A549 (cell line): ENCODE results near the genes NSD1, PFN3, DOK3, N4BP3 and HNRNPAB.

DNA sequence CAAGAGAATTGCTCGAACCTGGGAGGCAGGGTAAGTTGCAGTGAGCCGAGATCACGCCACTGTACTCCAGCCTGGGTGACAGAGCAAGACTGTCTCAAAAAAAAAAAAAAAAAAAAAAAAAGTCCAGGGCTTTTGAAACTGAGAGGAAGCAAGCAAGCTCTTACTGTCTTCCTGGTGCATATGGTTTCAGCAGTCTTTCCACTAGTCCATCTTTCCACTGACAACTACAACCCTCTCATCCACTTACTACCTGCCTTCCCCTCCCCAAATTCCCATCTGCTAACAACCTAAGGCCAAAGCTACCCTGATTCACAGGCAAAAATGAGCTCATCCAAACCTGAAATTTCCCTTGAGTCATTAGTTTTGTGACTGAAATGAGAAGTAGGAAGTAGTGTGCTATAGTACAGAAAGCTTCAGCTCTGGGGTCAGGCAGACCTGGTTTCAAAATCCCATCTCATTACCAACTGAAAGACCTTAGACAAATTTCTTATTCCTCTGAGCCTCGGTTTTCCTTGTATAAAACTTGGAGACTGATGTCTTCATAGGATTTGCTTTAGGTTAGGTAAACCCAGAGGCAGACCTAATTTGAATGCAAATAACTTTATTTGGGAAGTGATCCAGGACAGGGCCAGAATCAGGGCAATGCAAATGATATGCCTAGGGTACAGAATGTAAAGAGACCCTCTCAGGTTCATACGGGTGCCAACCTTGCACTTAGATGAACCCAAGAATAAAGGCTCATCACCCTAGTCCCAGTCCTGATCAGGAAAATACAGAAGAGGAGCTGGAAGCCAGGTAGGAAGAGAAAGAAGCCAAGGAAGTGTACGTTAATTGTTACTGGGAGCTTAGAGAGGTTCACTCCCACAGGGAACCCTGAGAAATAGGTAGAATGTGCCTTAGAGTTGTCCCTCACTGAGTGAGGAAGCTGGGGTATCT is 2.8 kb upstream of the HK3 start:
- PRO-cap: no peak
CAGE:
- cytosol, long polyA plus RNA: no peak
- long polyA plus RNA: no peak
- nucleus, long polyA plus RNA: no peak

DNA sequence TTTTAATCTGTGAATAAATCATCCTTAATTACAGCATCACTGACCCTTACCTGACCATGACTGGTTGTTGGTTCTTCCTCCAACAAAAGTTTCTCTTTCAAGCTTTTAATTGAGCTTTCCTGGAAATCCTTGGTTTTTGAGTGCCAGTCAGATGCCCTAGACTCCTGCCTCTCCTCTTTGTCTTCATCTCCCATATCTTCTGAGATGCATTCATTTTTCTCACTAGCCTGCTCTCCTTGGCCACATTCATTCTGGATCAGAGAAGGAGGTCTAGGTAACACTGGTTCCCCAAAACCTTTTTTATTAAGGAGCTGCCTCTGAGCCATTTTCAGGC is 38.1 kb downstream of the UIMC1 start:
- PRO-cap: no peak
CAGE:
- cytosol, long polyA plus RNA: no peak
- long polyA plus RNA: no peak
- nucleus, long polyA plus RNA: no peak

DNA sequence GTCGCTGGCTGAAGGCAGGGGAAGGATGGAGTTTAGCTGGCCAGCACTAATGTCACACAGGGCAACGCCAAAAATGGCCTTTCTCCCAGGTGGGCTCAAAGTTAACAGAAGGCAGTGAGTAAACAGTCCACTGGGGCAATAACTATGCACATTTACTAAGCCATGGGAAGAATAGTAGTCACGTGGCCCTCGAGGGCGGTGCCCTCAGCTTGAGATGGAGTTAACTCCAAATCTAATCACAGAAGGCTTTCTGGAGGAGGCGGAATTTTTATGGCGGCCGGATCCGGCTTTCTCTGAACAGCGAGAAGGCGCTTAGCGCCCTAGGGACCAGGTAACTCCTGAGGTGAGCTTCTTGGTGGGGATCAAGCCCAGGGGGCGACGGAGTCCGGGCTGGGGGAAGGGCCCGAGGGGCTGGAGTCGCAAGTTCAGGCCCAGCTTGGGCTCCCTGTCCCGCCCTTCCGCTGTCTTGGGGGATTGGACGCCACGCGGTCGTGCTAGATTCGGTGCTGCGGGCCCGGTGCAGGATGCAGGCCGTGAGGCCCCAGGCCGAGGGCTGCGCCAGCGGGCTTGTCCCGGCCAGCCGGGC is 1.9 kb upstream of the NSD1 start:
- PRO-cap: no peak
CAGE:
- cytosol, long polyA plus RNA: no peak
- long polyA plus RNA: no peak
- nucleus, long polyA plus RNA: no peak

DNA sequence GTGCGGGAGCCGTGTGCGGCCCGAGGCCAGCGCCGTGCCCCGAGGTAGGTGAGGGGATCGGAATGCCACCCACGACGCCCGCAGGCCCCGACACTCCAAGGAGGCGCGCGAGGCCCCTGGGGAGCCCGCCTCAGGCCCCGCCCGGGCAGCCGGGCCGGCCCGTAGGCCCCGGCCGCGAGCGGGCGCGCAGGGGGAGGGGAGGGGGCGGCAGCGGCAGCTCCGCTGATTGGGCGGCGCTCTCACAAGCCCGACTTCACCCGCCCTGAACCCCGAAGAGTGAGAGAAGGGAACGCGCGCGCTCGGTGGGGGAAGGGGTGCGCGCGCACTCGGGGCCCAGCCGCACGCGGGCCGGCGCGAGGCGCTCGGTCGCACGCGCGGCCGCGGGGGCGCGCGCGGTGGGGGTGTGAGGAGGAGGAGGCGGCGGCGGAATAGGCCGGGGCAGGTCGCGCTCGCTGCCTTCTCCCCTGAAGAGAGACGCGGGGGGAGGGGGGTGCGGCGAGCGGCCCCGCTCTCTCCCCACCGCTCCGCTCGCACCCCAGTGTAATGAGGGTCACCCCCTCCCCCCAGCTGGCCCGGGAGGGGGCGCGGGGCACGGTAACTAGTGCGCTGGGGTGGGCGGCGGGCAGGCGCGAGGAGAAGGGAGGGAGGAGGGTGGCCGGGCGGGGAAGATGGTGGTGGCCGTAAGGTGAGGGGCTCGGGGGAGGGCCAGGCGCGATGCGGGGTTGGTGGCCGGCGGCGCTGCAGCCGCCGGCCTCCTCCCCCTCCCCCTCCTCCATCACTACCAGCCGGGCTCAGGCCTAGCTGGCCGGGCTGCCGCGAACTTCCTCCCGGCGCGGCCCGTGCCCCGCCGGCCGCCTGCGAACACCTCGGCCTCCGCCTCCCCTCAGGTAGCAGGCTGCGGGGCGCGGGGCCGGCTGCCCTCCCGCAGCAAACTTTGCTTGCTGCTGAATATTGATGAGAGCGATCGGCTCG is at the start of gene NSD1:
TSS of gene NSD1 (plus strand) at position 415 of the 972 bp plus-strand sequence.
- PRO-cap: bidirectional peak, plus-strand start at position 431 of the sequence, minus-strand start at position 279 of the sequence; bidirectional peak, plus-strand start at position 825 of the sequence, minus-strand start at position 773 of the sequence
CAGE:
- cytosol, long polyA plus RNA: no peak
- long polyA plus RNA: start-site peak on the plus strand centred at position 321 of the sequence, 356 bp wide, 69 and 74 reads in 2 replicates
- nucleus, long polyA plus RNA: start-site peak on the plus strand centred at position 433 of the sequence, 89 bp wide, 52 and 198 reads in 2 replicates; start-site peak on the plus strand centred at position 909 of the sequence, 318 bp wide, 16 and 47 reads in 2 replicates

DNA sequence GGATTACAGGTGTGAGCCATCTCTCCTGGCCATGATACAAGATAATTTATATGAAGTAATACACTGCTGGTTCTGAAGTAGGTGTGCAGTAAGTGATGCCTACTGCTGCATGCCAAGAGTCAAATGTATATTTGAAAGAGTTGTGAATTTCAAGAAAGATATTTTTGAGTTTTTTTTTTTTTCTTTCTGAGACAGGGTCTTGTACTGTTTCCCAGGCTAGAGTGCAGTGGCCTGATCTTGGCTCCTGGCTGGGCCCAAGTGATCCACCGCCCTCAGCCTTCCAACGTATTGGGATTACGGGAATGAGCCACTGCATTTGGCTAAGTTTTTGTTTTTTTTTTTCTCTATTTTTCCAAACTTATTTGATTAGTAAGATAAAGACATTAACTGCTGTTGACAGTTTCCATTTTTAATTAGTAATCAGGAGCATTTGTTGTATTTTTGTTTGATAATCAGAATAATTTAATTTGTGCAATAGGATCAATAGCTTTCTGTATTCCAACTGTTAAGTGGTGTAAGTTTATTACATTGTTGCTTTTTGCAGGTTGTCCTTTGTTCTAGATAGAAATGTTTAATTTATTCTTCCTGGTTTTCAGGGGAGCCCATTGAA is 10.6 kb downstream of the NSD1 start:
- PRO-cap: no peak
CAGE:
- cytosol, long polyA plus RNA: no peak
- long polyA plus RNA: no peak
- nucleus, long polyA plus RNA: no peak

DNA sequence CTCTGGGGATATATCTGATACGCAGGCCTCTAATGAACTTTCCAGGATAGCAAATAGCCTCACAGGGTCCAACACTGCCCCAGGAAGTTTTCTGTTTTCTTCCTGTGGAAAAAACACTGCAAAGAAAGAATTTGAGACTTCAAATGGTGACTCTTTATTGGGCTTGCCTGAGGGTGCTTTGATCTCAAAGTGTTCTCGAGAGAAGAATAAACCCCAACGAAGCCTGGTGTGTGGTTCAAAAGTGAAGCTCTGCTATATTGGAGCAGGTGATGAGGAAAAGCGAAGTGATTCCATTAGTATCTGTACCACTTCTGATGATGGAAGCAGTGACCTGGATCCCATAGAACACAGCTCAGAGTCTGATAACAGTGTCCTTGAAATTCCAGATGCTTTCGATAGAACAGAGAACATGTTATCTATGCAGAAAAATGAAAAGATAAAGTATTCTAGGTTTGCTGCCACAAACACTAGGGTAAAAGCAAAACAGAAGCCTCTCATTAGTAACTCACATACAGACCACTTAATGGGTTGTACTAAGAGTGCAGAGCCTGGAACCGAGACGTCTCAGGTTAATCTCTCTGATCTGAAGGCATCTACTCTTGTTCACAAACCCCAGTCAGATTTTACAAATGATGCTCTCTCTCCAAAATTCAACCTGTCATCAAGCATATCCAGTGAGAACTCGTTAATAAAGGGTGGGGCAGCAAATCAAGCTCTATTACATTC is 76.6 kb downstream of the NSD1 start:
- PRO-cap: no peak
CAGE:
- cytosol, long polyA plus RNA: no peak
- long polyA plus RNA: no peak
- nucleus, long polyA plus RNA: no peak

DNA sequence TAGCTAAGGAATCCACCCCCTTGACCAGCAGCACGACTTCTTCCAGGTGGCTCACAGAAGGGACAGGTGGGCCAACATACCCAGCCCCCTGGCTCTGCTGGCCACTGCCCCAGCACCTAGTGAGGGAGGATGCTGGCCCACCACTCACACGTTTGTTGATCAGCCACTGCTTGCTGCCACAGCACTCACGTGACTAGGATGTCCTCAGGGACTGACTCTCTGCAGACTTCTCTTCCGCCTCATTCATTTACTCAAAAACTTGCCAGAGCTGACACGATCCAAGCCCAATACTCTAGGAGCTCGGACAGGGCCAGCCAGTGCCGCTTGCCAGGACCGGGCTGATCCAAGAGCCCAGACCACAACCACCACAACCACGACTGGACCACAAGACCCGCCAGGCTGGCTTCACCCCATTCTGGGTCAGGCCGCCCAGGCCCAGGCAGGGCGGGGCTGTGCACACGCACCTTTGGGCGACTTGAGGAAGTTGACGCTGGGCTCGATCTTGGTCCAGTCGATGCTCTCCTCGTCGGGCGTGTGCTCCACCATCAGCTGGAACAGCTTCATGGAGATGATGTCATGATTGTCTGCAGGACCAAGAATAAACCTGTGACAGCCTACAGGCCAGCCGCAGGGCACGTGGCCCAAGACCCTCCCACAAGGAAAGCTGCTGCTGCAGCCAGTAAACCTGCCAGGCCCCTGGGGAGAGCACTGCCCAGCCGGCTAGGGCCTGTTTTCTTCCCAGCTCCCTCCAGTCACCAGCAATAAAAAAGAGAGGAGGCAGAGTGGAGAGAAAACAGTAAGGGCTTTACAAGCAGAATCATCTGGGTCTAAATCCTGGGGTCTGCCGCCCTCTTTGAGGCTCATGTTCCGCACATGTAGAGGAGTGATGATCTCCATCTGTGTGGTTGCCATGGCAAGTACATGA is 17.4 kb downstream of the LMAN2 start:
- PRO-cap: no peak
CAGE:
- cytosol, long polyA plus RNA: no peak
- long polyA plus RNA: no peak
- nucleus, long polyA plus RNA: no peak

DNA sequence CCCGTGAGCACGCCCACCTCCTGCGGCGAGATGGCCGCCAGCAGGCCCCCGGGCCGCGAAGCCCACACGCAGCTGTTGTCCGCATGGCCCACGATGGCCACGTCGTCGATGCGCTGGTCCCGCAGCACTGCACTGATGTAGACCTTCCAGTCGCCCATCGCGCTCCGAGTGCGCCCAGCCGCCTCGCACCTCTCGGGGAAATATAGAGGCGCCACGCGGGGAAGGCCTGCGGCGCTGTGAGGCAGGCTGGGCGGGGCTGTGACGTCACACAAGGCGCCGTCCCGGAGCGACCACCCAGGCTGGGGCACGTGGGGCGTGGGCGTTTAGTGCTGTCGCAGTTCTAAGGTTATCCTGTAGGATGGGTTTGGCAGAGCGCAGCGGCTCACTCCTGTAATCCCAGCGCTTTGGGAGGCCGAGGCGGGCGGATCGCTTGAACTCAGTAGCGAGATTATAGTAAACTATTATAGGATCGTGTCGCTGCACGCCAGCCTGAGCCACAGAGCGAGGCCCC is at the start of gene PFN3:
TSS of gene PFN3 (minus strand) at position 243 of the 511 bp plus-strand sequence.
- PRO-cap: no peak
CAGE:
- cytosol, long polyA plus RNA: no peak
- long polyA plus RNA: no peak
- nucleus, long polyA plus RNA: no peak

- PRO-cap: no peak
CAGE:
- cytosol, long polyA plus RNA: no peak
- long polyA plus RNA: no peak
- nucleus, long polyA plus RNA: no peak
Measured at GRCh38 chr5:177432663-177433076, 6.2 kb downstream of the GRK6 start.

GRCh38 chr5:177469217-177469803 is 4.1 kb downstream of the DBN1 start:
- PRO-cap: no peak
CAGE:
- cytosol, long polyA plus RNA: no peak
- long polyA plus RNA: no peak
- nucleus, long polyA plus RNA: no peak

- PRO-cap: no peak
CAGE:
- cytosol, long polyA plus RNA: no peak
- long polyA plus RNA: no peak
- nucleus, long polyA plus RNA: no peak
Measured at GRCh38 chr5:177509381-177510261, at the start of gene DOK3. Gene DOK3, minus strand, starts transcription at chr5:177509826.

- PRO-cap: no peak
CAGE:
- cytosol, long polyA plus RNA: no peak
- long polyA plus RNA: no peak
- nucleus, long polyA plus RNA: no peak
Measured at GRCh38 chr5:177545443-177546086, 8.8 kb downstream of the FAM193B start.

GRCh38 chr5:177603711-177604826 is 4.1 kb downstream of the B4GALT7 start:
- PRO-cap: no peak
CAGE:
- cytosol, long polyA plus RNA: no peak
- long polyA plus RNA: no peak
- nucleus, long polyA plus RNA: no peak

- PRO-cap: no peak
CAGE:
- cytosol, long polyA plus RNA: no peak
- long polyA plus RNA: no peak
- nucleus, long polyA plus RNA: no peak
Measured at GRCh38 chr5:177670055-177670486, 70.1 kb downstream of the B4GALT7 start.

GRCh38 chr5:177689034-177689428 is 89.1 kb downstream of the B4GALT7 start:
- PRO-cap: no peak
CAGE:
- cytosol, long polyA plus RNA: no peak
- long polyA plus RNA: no peak
- nucleus, long polyA plus RNA: no peak

DNA sequence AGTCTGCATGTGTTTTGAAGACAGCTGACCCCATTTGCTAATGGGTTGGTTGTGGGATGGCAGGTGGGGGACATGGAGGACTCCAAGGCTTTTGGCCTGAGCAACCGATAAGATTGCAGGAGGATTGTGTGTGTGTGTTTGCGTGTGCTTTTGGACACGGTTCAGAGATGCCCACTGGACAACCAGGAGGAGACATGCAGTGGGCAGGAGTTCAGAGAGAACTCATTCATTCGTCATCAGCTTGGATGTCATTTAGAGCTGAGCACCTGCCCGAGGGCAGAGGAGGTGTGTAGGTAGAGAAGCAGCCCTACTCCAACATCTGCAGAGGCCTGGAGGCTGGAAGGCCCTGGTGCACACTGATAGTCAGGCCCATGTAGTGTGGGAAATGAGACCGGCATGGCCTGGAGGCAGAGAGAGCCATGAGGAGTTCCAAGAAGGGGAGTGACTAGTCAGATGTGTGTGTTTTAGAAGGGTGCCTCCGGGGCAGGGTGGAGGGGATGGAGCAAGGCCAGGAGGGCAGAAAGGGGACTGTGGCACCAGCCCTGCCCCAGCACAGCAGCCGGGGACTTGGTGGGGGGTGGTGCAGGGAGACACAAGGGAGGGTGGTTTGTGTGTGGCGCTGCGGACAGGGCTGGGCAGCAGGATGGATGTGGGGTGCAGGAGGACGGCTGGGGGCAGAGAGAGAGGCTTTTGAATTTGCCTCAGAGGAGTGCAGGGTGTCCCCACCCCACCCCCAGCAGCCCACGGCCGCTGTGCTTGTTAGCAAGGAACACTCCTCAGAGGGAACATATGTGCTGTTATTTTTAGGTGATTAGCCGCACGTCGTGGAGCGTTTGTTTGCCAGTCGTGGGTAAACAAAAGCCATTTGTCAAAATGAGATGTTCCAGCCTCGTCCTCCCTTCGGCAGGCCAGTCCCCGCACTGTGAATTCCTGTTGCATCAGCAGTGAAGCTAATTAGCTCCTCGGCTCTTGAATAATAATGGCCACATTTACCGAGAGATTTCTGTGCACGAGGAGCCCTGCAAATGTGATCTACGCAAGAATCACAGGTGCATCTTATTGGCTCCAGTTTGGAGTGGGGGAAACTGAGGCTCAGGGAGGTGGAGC is 65.7 kb downstream of the PROP1 start:
- PRO-cap: no peak
CAGE:
- cytosol, long polyA plus RNA: no peak
- long polyA plus RNA: no peak
- nucleus, long polyA plus RNA: no peak

GRCh38 chr5:178112968-178113968 is at the start of gene N4BP3:
Gene N4BP3, plus strand, starts transcription at chr5:178113532.
- PRO-cap: no peak
CAGE:
- cytosol, long polyA plus RNA: no peak
- long polyA plus RNA: no peak
- nucleus, long polyA plus RNA: no peak

- PRO-cap: no peak
CAGE:
- cytosol, long polyA plus RNA: no peak
- long polyA plus RNA: no peak
- nucleus, long polyA plus RNA: no peak
Measured at GRCh38 chr5:178150445-178151652, 2.8 kb downstream of the NHP2 start.

- PRO-cap: bidirectional peak, plus-strand start at chr5:178204532, minus-strand start at chr5:178204365
CAGE:
- cytosol, long polyA plus RNA: start-site peak on the plus strand at chr5:178204508-178204602, 5,934 and 9,831 reads in 2 replicates
- long polyA plus RNA: start-site peak on the plus strand at chr5:178204499-178204555, 284 and 168 reads in 2 replicates; start-site peak on the plus strand at chr5:178204950-178205045, 131 and 91 reads in 2 replicates
- nucleus, long polyA plus RNA: start-site peak on the plus strand at chr5:178204508-178204602, 3,204 and 11,409 reads in 2 replicates
Measured at GRCh38 chr5:178204446-178205283, at the start of gene HNRNPAB. Gene HNRNPAB, plus strand, starts transcription at chr5:178204533.

GRCh38 chr5:178205284-178206231 is 1.2 kb downstream of the HNRNPAB start:
- PRO-cap: bidirectional peak, plus-strand start at chr5:178205502, minus-strand start at chr5:178205380
CAGE:
- cytosol, long polyA plus RNA: no peak
- long polyA plus RNA: no peak
- nucleus, long polyA plus RNA: no peak